NCI-H460 (cell line): Measurements from ENCODE around the genes WDR89, ESR2, MTHFD1 and ZBTB1.

DNA sequence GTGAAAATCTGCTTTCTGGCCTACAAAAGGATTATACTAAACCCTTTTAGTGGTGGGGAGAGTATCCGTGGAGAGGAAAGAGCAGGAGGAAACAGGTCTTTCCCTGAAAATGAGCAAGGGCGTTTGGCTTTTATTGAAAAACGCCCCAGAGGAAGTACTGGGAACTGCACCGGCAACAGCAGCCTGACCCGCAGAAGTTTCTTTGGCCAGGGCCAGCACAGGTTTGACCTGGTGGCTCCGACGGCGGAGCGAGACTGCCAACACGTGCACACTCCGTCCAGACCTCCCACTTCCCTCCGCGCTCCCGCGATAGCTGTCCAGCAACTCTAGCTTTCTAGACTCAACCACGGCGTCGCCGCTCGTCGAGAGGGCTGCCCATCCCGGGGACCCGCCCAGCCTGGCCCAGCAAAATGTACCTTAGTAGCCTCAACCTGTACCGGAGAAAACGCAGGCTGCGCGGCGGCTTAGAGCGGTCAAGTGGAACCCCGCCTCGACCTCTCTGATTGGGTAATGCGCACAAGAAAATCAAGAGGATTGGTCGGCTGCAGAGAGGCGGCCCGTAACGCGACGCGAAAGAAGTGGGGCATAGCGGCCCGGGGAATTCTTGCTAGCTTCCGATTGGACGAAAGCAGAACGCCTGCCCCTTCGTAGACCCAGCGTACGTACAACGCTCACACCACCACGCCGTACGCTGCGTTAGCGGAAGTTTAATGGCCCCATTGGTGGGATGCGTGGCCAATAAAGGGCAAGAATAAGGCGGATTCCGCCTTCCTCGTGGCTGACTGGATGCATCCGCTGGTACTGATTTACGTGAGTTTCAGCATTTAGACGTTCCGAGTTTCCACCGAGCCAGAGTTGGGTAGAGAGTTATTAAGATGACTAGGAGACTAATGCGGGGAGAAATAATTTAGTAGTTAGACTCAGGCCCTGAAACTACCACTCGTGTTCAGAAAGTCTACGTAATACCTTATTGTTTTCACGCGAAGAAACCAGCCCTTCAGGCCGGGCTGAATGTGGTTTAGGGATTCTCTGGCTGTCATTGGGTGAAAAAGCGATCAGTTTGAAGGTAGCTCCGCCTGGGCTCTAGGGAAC, at the start of gene WDR89:
Gene WDR89, minus strand, starts transcription at position 484 of the 1,092 bp plus-strand sequence.
RAMPAGE:
- cytosol, long total RNA: start-site peak on the minus strand centred at position 447 of the sequence, 19 bp wide, 37 and 70 reads in 2 replicates
- long total RNA: no peak
- nucleus, long total RNA: no peak

RAMPAGE:
- cytosol, long total RNA: no peak
- long total RNA: no peak
- nucleus, long total RNA: no peak
Observed at GRCh38 chr14:63890828-63891866, 38.3 kb downstream of the SYNE2 start.

GRCh38 chr14:63936613-63937498, 84.1 kb downstream of the SYNE2 start:
RAMPAGE:
- cytosol, long total RNA: no peak
- long total RNA: no peak
- nucleus, long total RNA: no peak

GRCh38 chr14:64051411-64052186, 198.8 kb downstream of the SYNE2 start:
RAMPAGE:
- cytosol, long total RNA: no peak
- long total RNA: no peak
- nucleus, long total RNA: no peak

GRCh38 chr14:64062609-64063066, 209.8 kb downstream of the SYNE2 start:
RAMPAGE:
- cytosol, long total RNA: no peak
- long total RNA: no peak
- nucleus, long total RNA: no peak

GRCh38 chr14:64200838-64201245, 93.3 kb downstream of the ESR2 start:
RAMPAGE:
- cytosol, long total RNA: no peak
- long total RNA: no peak
- nucleus, long total RNA: no peak

GRCh38 chr14:64221648-64222044, 72.5 kb downstream of the ESR2 start:
RAMPAGE:
- cytosol, long total RNA: no peak
- long total RNA: no peak
- nucleus, long total RNA: no peak

RAMPAGE:
- cytosol, long total RNA: no peak
- long total RNA: no peak
- nucleus, long total RNA: no peak
Observed at GRCh38 chr14:64232187-64233318, 61.6 kb downstream of the ESR2 start.

RAMPAGE:
- cytosol, long total RNA: no peak
- long total RNA: no peak
- nucleus, long total RNA: no peak
Observed at GRCh38 chr14:64293994-64295060, at the start of gene ESR2. TSS of gene ESR2 (minus strand) at chr14:64294371.

DNA sequence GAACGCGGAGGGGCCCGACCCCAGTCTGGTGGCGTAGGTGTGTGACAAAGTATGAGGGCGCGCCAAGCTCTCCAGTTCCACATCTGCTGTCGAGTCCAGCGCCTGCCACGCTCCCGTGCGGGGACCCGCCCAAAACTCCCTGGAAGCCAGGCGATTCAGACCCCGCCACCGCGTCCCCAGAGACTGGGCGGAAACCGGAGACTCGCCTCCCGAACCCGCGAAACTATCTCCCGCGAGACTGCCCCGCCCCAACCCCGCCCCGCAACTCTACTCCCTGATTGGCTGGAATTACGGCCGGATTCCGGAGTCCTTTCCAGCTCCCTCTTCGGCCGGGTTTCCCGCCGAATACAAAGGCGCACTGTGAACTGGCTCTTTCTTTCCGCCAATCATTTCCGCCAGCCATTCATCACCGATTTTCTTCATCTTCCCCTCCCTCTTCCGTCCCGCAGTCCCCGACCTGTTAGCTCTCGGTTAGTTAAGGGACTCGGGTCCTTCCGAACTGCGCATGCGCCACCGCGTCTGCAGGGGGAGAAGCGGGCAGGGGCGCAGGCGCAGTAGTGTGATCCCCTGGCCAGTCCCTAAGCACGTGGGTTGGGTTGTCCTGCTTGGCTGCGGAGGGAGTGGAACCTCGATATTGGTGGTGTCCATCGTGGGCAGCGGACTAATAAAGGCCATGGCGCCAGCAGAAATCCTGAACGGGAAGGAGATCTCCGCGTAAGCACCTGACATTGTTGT, at the start of gene MTHFD1:
Gene MTHFD1, plus strand, starts transcription at position 599 of the 735 bp plus-strand sequence.
RAMPAGE:
- cytosol, long total RNA: start-site peak on the plus strand centred at position 594 of the sequence, 75 bp wide, 547 and 407 reads in 2 replicates
- long total RNA: no peak
- nucleus, long total RNA: start-site peak on the plus strand centred at position 604 of the sequence, 55 bp wide, 722 and 80 reads in 2 replicates

RAMPAGE:
- cytosol, long total RNA: no peak
- long total RNA: no peak
- nucleus, long total RNA: no peak
Observed at GRCh38 chr14:64388490-64388962, 373 bp downstream of the MTHFD1 start.

DNA sequence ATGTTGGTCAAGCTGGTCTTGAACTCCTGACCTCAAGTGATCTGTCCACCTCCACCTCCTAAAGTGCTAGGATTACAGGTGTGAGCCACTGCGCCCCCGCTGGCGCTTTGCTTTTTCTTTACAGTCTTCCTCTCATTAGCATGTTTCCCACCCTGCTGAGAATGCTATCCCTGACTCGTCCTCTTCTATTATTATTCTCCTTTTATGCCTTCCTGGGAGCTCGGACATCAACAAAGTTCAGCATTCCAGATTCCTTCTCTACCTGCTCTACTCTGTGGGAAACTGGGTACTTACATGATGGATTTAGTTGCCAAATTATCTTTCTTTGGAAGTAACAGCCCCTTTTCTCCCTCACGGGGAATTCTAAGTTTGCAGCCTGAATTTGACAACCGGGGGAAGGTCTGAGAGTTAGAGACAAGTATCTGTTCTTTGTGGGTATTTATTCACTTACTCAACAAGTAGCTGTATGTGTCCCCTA, 3.3 kb downstream of the MTHFD1 start:
RAMPAGE:
- cytosol, long total RNA: no peak
- long total RNA: no peak
- nucleus, long total RNA: no peak

DNA sequence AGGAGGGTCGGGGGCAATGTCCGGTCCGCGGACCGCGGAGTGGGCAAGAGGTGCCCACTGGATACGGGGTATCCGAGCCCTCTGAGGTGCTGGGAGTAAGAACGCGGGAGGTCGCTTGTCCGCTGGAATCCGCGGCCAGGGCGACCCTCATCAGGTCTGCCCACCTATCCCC, 234 bp downstream of the AKAP5 start:
RAMPAGE:
- cytosol, long total RNA: no peak
- long total RNA: no peak
- nucleus, long total RNA: no peak

DNA sequence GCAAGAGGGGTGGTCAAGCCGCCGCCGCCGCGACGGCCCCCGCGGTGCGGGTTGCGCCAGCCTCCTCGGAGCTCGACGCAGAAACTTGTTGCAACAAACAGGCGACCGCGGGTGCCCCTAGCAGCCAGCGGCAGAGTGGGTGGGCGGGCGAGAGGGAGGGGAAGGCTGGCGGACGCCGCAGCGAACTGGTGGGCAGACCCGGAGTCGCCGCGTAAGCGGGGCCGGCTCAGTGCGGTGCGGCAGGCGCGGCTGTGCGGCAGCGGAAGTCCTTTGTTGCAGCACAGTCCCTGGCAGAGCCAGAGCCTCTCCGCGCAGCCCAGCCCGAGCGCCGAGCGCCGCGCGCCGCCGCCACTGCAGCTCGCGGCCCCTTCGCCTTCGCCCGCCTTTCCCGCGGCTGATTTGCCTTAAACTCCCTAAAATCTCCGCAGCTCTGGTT, at the start of gene ZBTB1:
Gene ZBTB1, plus strand, starts transcription at position 273 of the 436 bp plus-strand sequence.
RAMPAGE:
- cytosol, long total RNA: no peak
- long total RNA: no peak
- nucleus, long total RNA: no peak

DNA sequence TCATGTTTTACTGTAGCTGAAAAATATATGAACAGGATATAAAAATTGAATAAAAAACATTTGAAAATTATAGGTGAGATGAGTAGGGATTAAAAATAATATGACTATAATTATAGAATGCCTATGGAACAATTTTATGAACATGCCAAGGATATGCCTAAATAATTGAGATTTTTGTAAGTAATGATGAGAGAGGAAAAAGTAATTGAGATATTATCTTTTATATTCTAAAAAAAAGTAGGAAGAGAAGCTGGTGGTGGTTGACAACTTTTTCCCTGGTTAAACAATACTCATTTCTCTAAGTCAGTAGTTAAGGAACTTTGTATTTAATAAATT, 12.8 kb upstream of the HSPA2 start:
RAMPAGE:
- cytosol, long total RNA: no peak
- long total RNA: no peak
- nucleus, long total RNA: no peak

DNA sequence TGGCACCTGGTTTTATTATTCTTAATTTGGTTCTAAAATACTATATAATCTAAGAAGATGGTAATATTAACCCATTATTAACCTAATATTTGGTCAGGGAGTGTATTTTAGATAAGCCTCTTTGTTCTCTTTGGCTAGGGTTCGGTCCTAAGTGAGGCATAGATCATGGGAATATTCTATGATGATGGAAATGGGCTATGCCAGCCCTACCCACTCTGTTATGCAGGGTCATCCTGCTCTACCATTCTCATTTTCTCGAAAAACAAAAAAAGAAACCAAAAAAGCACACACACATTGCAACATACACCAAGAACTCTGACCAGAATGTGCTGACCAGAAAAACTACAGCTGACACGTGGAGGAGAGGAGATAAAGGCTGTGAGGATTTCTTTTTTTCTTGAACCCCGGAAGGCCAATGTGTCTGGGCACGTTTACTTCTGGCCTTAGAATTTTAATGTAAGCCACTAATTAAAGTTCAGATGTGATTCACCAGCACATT, 66.6 kb upstream of the PLEKHG3 start:
RAMPAGE:
- cytosol, long total RNA: no peak
- long total RNA: no peak
- nucleus, long total RNA: no peak

RAMPAGE:
- cytosol, long total RNA: no peak
- long total RNA: no peak
- nucleus, long total RNA: no peak
Observed at GRCh38 chr14:64648524-64648933, 55.7 kb upstream of the PLEKHG3 start.

RAMPAGE:
- cytosol, long total RNA: no peak
- long total RNA: no peak
- nucleus, long total RNA: no peak
Observed at GRCh38 chr14:64757723-64758730, 53.8 kb downstream of the PLEKHG3 start.

DNA sequence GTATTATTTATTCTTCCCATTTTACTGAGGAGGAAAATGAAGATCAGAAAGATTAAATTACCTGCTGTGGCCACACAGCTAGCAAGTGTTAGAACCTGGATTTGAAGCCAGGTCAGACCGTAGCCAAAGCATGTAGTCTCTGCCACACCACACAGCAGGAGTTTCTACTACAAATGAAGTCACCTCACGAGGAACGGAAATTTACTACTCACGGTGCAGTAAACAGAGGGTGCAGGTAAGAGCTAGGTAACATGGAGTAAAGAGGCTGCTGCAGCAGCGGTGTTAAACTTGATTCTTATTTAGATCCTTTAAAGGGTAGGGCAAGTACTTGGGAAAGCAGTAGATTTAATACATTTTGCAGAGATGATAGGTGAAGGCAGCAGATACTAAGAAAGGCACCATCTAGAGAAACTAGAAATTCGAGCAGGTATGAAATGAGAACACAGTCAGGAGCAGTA, 21.7 kb downstream of the SPTB start:
RAMPAGE:
- cytosol, long total RNA: no peak
- long total RNA: no peak
- nucleus, long total RNA: no peak

DNA sequence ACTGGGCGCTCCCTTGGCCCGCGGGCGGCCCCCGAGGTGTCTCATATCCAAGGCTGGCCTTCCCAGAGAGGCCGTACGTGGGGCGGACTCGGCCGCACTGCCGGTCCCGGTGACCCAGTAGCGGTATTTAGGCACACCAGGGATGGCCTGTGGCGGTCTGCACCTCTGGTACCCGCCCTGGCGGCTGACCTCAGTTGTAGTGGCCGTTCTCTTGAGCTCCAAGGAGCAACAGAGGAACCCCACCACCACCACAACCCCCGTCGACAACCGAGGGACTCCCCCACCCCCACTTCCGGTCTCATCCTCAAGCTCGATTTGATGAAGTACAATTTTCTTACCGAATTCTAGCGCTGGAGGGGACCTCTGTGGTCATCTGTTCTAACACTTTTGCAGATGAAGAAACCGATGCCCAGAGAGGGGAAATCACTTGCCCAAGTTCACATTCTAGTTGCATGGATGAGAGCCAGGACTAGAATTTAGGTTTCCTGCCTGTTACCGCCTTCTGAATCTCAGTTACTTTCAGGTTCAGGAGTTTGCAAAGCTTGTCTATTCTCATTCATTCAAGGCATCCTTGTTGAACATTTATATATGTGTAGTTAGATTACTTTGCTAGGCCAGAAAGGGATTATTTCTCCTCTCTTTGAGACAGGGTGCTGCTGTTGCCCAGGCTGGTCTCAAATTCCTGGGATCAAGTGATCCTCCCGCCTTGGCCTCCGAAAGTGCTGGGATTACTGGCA, 455 bp downstream of the CHURC1 start:
RAMPAGE:
- cytosol, long total RNA: no peak
- long total RNA: no peak
- nucleus, long total RNA: no peak